Measurements from ENCODE around the gene NRIP3.

DNA sequence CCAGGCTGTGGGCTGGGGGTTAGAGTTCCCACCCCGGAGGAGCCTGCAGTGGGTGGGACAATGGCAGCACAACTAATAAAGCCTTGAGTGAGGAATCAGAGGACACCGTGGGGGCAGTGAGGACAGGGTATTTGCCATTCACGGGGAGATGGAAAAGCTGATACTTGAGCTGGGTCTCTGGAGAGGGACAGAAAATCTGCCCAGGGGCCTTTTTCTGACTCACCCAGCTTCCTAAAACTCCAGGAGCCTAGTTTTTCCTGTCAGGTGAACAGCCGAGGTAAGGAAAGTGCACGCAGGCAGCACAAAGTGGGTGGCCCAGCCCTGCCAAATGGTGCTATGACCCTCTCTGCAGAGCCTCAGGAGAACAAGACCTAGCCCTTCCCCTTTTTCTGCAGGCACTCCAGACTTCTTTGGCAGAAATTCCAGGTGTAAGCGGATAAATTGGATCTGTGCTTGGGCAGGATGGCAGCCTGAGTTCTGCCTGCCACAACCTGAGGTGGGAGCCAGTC lies 72.7 kb upstream of the LMO1 start:
- RRBS: no CpG with 5 or more reads among the region's 6 CpGs

DNA sequence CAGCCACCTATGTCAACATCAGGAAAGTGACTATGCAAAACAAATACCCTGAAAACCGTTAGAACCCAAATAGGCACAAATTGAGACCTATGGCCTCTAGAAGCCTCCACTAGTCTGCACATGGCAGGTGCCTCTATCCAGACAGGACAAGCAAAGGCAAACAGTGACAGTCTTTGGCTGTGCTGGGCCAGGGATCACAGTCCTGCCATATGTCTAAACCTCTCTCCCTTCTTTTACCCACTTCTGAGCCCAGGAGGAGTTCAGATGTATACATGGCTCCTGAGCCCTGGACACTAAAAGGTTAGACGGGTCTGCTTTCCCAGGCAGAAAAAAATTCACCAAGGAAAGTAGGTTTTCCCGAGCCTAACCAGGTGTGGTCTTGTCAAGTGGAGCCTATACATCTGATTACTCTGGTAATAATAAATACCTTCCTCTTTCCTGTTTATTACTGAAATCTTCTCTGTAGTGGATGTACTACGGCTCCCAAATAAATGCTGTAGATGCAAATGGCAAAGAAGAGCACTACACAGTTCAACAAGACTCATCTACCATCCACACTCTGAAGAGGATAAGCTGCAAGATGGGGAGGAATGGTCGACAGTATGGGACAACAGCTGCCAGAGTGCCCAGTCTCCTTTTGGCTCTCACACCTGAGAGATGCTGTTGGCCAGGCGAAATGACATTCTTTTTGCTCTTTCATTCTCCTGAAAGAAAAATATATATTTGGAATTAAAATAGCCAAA lies 23.4 kb upstream of the STK33 start:
- RRBS: no CpG with 5 or more reads among the region's 6 CpGs

- RRBS: no CpG with 5 or more reads among the region's 6 CpGs
Observed at GRCh38 chr11:8644669-8645344, 37.7 kb downstream of the TRIM66 start.

GRCh38 chr11:8651906-8652675 lies 30.4 kb downstream of the TRIM66 start:
- RRBS: no CpG with 5 or more reads among the region's 4 CpGs

DNA sequence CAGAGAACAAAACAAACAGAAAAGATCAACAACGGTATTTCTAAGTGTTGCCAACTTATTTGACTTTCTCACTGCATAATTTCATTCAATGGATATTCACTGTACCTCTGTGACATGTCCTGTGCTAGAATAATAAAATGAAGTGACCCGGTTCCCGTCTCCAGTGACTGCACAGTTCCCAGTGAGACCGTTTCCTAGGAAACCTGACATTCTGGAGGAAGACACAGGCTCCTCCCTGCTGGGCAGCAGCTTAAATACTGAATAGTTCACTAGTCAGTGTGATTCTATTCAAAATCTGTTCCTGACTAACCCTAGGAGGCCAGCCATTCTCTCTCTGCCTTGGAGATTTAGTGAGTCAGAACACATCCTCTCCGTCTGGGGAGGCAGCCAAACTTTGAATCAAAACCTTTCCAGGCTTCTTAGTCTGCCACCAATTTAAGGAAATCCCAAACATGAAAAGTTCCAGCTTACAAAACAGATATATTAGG lies 11.3 kb downstream of the TRIM66 start:
- RRBS: no CpG with 5 or more reads among the region's 5 CpGs

DNA sequence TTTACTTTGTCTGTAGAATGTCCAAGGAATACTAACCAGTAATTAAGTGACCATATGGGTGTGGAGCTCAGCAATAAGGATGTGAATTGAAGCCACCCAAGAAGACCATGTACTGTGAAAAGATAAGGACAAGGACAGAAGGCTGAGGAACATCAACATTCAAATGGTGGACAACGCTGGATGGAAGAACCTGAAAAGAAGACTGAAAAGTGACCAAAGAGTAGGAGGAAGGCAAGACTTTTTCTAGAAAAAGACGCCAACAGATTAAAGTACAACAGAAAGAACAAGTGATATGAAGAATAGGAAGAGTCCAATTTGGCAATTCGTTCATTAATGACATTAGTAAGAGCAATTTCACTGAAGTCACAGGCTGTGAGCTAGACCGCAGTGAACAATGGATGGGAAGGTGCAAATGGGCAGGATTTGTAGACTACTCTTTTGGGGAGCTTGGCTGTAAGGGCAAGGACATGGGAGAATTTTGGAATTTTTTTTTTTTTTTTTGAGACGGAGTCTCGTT lies 1.8 kb downstream of the TRIM66 start:
- RRBS: no CpG with 5 or more reads among the region's 6 CpGs

- RRBS: no CpG with 5 or more reads among the region's 11 CpGs
Observed at GRCh38 chr11:8699522-8700329, 17.1 kb downstream of the RPL27A start.

DNA sequence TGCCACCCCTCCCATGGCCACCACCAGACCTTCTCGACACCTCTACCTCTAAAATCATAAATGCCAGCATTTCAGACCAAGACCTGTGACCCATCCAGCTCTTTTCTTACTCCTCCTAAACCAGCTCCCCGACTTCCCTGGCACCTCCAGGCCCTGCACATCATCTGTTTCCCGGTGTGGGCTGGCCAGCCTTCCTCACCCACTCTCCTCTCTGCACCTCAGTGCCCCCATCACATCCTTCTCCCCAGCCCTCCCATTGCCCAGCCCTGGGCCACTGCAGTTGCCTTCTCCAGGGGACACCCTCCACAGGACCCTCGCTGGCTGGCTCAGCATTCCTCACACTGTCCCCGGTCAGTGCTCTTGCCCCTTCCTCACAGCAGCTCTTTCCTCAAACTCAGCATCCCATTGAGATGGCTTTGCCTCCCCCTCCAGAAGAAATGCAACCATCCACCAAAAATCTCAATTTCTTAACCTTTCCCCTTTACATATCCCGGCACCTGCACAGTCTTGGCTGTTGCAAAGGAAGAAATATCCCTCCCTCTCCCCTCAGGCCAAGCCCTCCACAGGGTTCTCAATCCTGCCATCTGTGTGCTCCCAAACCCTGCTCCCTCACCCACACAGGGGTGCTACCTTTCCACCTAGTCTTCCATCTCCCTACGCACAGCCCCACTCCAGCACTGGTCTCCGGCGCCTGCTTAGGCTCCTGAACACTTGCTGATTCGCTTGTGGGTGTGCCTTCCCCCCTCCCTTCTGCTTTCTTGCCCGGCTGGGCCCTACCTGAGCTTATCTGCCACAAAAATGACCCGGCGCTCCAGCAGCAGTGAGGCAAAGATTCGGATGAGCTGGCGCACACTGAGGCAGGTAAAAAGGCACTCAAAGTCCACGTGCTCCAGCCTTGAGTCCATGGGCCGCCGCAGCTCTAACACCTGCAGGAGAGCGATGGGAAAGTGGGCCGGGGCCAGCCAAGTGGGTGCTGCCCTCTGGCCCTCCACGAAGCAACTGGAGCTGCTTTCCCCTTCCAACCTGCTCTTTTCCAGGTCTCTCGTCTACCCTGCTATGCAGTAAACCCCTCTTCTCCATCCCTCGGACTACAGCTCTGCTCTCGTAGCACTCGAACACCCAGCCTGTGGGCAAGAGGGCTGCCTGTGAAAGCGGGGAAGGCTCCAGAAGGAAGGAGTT lies 19.6 kb downstream of the RPL27A start:
- RRBS: 66% methylated on average over 3 of the region's 26 CpGs

DNA sequence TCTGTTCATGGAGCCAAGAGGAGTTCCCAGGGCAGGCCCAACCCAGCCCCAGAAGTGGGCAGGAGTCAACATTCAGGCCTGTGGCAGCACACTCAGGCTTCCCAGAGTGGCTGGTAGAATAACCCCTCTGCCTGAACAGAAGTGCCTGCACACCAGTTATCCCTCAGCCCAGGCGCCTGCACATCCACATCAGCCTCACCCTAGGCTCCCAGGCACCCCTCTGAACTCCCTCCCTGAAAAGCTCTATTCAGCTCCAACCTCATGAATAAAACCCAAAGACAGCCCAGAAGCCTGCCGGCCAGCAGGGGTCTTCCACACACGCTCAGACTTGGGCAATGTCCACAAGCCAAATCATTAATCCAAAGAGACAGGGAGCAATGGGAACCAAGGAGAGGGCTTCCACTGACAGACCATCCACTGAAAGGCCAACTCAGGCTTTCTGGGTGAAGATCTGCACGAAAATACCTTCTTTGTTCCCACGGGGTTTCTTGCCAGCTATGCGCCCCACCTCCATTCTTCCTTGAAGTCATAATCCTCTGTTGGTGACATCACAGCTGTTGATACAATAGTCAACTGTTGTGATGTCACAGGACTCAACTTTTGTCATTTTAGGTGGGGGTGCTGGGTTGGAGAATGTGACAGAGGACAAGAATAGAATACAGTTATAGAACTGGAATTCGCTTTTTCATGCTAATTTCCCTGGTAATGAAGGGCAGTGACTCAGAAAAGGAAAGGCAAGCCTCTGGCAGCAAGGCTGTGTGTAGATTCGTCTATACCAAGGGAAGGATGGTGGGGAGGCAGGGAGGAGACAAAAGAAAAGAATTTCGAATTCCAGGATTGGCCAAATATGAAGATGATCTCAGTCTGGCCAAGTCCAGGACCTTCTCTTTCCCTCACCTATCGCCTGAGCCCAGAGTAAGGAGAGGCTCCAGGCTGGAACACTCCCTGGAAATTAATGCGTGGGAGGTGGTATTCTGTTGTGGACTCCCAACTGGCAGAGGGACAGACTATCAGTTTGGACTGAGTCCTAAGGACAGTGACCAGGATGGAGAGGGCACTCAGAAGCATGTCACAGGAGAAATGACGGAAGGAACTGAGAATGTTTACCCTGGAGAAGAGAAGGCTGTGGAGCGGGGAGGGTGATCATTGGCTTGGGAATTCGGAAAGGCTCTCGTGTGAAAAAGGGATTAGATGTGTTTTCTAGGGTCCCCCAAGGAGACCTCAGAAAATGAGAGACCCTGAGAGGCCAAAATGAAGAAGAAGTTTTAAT lies 43.9 kb downstream of the DENND2B start:
- RRBS: no CpG with 5 or more reads among the region's 15 CpGs

- RRBS: 6% methylated on average over 2 of the region's 9 CpGs
Observed at GRCh38 chr11:8778164-8778947, 32.1 kb downstream of the DENND2B start.

DNA sequence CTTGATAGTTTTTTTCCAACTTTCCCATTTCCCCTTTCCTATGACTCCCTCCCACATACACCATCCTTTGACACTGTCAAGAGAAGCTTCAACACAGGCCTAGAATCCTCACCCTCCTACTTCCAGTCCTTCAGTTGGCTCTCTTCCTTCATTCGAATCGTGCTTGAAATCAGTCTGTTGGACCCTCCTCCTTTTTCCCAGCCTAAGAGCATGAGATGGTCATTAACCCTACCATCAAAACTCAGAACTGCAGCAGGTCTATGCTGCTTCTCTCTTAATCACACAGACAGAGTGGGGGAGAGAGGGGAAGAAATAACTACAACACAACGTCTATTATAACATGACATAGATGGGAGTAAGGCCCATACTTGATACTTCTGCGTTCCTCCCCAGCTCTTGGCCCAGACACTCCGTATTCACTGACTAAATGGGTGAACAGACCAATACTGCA lies 5.0 kb downstream of the DENND2B start:
- RRBS: no CpG with 5 or more reads among the region's 5 CpGs

- RRBS: no CpG with 5 or more reads among the region's 3 CpGs
Observed at GRCh38 chr11:8806442-8807006, 4.0 kb downstream of the DENND2B start.

- RRBS: no CpG with 5 or more reads among the region's 3 CpGs
Observed at GRCh38 chr11:8812474-8812868, 2.0 kb upstream of the DENND2B start.

- RRBS: under 1% methylated on average over 29 of the region's 99 CpGs
Observed at GRCh38 chr11:9003362-9004302, at the start of gene NRIP3. TSS of gene NRIP3 (minus strand) at chr11:9004001.

- RRBS: no CpG with 5 or more reads among the region's 2 CpGs
Observed at GRCh38 chr11:9160649-9161077, 69.3 kb upstream of the SCUBE2 start.

DNA sequence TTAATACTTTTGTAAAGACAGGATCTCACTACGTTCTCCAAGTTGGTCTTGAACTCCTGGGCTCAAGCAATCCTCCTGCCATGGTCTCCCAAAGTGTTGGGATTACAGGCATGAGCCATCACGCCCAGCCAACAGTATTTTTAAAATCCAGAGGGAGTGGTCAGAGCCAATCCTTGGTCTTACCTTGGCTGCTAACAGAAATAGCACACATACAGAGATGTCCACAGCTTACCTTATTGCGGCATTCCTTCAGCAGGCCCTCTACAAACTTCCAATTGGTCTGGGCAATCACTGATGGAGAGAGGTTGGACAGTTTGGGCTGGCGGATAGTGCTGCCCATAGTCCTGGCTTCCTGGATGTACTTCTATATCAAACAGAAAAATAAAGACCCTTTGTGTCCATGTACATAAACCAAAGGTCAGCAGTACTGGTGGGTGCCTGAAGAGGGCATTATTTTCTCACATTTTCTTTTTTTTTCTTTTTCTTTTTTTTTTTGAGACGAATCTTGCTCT lies 74.3 kb upstream of the SCUBE2 start:
- RRBS: no CpG with 5 or more reads among the region's 5 CpGs

DNA sequence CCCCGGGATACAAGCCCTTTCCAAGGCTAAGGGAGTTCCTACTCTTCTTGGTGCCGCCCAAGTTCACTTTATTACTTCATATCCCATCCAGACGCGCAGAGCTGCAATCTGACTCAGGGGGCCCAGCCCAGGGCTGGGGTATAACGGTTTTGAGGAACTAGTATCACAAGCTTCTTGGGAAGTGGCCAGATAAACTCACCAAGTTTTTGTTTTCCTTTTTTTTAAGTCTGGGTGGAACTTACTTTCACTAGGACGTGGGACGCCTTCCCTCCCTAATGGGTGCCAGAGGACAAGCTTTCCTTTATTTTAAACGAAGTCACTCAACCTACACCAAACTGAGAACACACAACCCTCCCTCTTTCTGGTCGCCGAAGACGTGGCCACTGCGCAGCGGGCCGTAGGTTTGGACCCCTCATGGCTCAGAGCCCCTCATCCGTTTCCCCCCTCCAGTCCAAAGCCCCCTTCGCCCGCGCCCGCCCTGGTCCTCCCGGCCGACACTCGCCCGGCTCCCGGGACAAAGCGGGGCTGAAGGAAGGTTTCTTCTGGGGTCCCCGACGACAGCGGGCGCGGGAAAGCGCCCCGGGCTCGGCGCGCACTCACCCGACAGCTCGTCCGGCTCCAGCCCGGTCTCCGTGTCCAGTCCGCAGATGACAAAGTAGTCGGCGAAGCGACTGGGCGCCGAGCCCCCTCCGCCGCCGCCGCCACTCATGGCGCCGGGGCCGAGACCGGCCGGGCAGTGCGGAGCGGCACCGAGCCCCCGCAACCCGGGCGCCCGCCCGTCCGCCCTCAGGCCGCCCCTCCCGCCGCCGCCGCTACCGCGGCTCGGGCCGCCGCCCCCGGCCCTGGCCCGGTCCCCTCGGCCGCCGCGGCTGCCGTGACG lies 549 bp downstream of the DENND5A start:
- RRBS: 2% methylated on average over 45 of the region's 82 CpGs

DNA sequence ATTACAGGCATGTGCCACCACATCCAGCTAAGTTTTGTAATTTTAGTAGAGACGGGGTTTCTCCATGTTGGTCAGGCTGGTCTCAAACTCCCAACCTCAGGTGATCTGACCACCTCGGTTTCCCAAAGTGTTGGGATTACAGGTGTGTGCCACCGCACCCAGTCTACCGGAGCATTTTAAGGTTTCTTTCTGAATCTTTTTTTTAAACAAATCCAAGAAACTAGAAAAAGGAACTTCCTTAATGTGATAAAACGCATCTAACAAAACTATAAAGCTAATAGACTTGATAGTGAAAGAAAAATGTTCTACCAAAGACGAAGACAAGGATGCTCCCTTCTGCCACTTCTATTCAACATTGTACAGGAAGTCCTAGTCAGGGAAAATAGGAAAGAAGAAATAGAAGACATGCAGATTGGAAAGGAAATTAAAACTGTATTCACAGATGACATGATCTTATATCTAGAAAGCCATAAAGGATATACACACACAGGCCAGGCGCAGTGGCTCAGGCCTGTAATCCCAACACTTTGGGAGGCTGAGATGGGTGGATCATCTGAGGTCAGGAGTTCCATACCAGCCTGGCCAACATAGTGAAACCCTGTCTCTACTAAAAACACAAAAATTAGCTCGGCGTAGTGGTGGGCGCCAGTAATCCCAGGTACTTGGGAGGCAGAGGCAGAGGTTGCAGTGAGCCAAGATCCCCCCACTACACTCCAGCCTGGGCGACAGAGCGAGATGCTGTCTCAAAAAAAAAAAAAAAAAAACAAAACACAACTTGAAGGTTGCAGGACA lies 10.8 kb upstream of the ZNF143 start:
- RRBS: no CpG with 5 or more reads among the region's 12 CpGs

GRCh38 chr11:9740028-9741050 lies 76.5 kb downstream of the SWAP70 start:
- RRBS: no CpG with 5 or more reads among the region's 13 CpGs

GRCh38 chr11:9968196-9969204 lies 304.6 kb downstream of the SWAP70 start:
- RRBS: no CpG with 5 or more reads among the region's 6 CpGs